Spleen (tissue), 7 donors: ENCODE measurements around a stretch of chr2.

DNA sequence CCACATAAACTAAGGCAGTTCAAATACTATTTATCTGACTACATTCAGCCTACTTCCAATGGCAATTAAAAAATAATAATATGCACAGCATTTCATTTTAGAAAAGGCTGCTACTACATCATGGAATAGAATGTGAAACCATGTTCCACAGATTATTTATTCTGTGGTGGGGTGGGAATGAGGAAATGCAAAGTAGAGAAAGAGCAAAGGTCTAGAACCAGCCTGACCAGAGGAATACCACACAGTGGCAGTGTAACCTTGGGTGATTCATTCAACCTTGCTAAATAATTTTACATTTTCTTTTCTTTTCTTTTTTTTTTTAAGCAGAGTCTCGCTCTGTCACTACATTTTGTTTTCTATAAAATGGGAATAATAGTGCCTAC is 139.6 kb downstream of the THADA start:
- PRO-cap, 4 experiments, result no peak in any of the 4 experiments
- RAMPAGE, long total RNA, 4 experiments, result no peak in any of the 4 experiments

DNA sequence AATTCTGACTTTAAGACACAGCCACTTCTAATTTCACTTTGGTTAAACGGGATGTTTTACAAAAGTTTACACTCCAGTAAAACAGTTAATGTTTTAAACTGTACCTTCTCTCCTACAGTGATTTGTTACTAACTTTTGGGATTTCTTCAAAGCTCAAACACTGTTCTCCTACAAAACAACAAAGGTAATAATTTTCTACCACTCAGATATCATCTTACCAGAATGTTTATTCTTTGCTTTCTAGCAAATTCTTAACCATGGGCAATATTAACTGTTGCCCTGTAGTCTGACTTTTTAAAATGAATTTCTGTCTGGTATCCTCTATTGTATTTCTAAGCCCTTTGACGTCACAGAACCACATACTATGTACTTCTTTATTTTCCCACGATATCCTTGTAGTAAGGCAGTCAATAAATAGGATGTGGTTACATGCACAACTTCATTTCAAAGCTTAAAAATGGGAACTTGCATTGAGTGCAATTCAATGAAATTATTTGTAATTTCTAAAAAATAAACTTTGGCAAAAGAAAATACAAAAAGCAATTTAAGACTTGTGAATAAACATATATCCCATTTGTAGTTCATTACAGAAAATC is 58.7 kb downstream of the THADA start:
- PRO-cap, 4 experiments, result peak in 4 of 4 experiments; most common minus-strand start position 301 of the sequence (in 3)
- RAMPAGE, long total RNA, 4 experiments, result no peak in any of the 4 experiments

- PRO-cap, 4 experiments, result no peak in any of the 4 experiments
- RAMPAGE, long total RNA, 4 experiments, result no peak in any of the 4 experiments
These were observed 19.1 kb downstream of the ABCG5 start for GRCh38 chr2:43819407-43820000.

DNA sequence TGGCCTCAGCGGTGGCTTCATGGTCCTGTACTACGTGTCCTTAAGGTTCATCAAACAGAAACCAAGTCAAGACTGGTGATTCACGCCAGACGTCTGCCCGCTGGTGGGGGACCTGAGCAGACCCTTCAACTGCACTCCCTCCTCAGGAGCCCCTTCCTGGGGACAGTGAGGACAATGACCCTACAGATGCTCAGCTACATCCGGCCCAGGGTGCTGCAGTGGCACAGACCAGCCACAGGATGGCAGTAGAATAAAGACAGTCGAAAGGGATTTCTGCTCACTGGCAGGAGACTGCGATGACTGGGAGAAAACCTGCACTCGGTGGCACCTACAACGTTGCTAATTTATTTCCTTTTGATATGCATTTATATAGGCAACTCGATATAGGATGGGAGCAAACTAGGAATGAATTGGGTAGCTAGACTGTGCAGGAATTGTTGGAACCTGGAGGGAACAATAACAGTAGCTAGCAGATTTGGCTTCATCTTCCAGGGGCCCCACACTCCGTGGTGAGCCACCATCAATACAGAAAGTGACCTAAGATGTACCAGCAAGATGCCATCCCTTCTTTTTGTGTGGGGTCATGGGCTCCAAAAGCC is 39.2 kb downstream of the ABCG8 start:
- PRO-cap, 4 experiments, result no peak in any of the 4 experiments
- RAMPAGE, long total RNA, 4 experiments, result no peak in any of the 4 experiments

DNA sequence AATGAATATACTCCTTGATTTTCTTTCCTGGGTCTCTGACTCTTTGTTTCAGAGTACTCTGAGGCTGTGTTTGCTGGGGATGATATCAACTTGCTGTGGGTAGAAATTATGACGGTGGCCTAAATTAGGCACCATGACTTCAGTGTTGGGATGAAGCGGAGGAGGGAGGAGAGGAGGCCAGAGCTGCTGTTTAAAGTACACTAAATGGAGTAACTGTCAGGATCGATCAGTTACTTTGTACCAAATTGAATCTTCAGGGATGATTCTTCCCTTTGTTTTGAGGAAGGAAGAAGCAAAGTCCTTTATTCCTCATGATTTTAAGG is 65.4 kb upstream of the PPM1B start:
- PRO-cap, 4 experiments, result no peak in any of the 4 experiments
- RAMPAGE, long total RNA, 4 experiments, result no peak in any of the 4 experiments

- PRO-cap, 4 experiments, result no peak in any of the 4 experiments
- RAMPAGE, long total RNA, 4 experiments, result no peak in any of the 4 experiments
These were observed 16.0 kb downstream of the SLC3A1 start for GRCh38 chr2:44291322-44291624.

- PRO-cap, 4 experiments, result peak in 4 of 4 experiments; most common minus-strand start chr2:44362518 (in 4)
- RAMPAGE, long total RNA, 4 experiments, result no peak in any of the 4 experiments
These were observed 760 bp downstream of the CAMKMT start for GRCh38 chr2:44362372-44363042.

GRCh38 chr2:44443445-44443890 is 81.7 kb downstream of the CAMKMT start:
- PRO-cap, 4 experiments, result no peak in any of the 4 experiments
- RAMPAGE, long total RNA, 4 experiments, result no peak in any of the 4 experiments

DNA sequence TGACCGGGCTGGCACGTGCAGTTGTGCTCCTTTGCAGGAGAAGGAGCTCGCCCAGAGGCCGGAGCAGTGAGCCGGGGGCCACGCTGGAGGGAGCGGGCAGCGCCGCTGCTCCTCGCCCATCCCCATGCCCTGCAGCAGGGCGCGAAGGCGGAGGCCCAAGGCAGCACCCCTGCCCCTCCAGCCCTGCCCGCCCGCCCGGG is 173.1 kb upstream of the SIX3 start:
- PRO-cap, 4 experiments, result no peak in any of the 4 experiments
- RAMPAGE, long total RNA, 4 experiments, result no peak in any of the 4 experiments

DNA sequence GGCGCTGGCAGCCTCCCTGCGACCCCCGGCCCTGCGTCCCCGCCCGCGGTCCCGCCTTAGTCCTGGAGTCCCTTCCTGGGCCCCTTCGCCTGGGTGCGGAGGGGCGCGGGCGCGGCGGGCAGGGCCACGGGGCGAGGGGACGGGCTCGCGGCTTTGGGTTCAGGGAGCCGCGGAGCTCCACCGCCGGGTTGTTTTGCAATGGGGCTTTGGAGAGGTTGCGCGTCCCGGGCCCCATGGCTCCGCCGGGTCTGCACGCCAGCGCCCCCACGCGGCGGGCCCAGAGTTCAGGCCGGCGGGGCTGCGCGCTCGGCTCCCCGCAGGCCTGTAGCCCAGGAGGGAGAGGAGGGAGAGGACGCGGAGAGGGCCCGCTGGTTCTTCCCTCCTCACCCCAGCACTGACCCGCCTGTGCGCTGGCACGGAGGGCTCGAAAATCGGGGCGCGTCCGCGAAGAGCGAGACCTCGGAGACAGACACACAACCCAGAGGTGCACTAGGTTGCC is 4.8 kb upstream of the SIX2 start:
- PRO-cap, 4 experiments, result no peak in any of the 4 experiments
- RAMPAGE, long total RNA, 4 experiments, result no peak in any of the 4 experiments

GRCh38 chr2:45242436-45242779 is 233.2 kb upstream of the SIX2 start:
- PRO-cap, 4 experiments, result no peak in any of the 4 experiments
- RAMPAGE, long total RNA, 4 experiments, result no peak in any of the 4 experiments

DNA sequence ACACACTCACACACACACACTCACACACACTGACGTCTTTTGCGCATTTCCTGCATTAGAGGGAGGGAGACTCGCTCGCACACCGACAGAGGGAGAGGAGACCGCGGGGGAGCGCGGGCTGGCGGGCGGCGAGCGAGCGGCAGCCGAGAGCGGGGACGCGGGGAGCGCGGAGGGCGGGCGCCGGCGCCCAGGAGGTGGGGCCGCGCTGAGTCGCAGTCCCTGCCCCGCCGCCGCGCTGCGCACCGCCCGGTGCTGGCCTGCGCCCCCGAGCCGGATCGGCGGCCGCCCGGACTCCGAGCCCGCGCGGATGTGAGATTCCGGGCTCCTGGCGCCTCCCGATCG is 437 bp upstream of the PRKCE start:
- PRO-cap, 4 experiments, result peak in 4 of 4 experiments; most common plus-strand start position 98 of the sequence (in 3)
- RAMPAGE, long total RNA, 4 experiments, result start-site peak on the plus strand in 1 of 4 experiments, centred at position 47 of the sequence, 8 reads per replicate

- PRO-cap, 4 experiments, result peak in 2 of 4 experiments; most common plus-strand start chr2:45730128 (in 1); most common minus-strand start chr2:45729841 (in 1)
- RAMPAGE, long total RNA, 4 experiments, result no peak in any of the 4 experiments
These were observed 78.3 kb downstream of the PRKCE start for GRCh38 chr2:45729434-45730477.

- PRO-cap, 4 experiments, result no peak in any of the 4 experiments
- RAMPAGE, long total RNA, 4 experiments, result no peak in any of the 4 experiments
These were observed 114.5 kb downstream of the PRKCE start for GRCh38 chr2:45765956-45766298.

DNA sequence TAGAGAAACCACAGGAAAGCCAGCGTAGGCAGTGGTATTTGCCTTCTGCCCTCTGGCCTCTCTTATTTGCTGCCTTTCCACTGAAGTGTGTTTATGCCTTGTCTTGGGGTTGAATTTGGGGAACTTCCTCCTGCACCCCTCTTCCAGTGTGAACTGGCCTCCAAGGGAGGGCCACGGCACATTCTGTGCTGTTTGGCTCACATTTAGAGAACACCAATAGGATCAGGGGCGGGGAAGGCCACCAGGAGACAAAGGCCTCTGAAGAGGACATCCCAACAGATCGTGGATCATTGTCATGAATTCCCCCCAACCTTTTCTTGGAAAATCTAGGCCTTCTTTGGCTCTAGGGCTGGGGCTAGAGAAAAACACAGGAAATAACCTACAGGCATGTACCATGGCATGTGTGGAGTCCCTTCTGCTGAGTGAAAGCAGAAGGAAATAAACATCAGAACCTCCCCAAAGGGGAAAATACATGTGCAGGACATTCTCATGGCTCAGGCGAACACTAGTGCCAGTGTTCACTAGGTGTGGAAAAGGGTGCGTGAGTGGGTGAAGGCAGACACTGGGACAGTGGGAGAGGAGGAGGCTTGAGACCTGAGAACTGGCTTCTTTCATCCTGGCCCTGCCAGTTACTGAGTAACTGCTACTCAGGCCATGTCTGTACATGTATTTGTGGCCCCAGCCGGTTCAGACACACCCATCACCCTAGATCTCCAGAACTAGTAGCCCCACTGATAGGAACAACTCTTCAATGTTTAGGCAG is 268.1 kb downstream of the PRKCE start:
- PRO-cap, 4 experiments, result no peak in any of the 4 experiments
- RAMPAGE, long total RNA, 4 experiments, result no peak in any of the 4 experiments

DNA sequence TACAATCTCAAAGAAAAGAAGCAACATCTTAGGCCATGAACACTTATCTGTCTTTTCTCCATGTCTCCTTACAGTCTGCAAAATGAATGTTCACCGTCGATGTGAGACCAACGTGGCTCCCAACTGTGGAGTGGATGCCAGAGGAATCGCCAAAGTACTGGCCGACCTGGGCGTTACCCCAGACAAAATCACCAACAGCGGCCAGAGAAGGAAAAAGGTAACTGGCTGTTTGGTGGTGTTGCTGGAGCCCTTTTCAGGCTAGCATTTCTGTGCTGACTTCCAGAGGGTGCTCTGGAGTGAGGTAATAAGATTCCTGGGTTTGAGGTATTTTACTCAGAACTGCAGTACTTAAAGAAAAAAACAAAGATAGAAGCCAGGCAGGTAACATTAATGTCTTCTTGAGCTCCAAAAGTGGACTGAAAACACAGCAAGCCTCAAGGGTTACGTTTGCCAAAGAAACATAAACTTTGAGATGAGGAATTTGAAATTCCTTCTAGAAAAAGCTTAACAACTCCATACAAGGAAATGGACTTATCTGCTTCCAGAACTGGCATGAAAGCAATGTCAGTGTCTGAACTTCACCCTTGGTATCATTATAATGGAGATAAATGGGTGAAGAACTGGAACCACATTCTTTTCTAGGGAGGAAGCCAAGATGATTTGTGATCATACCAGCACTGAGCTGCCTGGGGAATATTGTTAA is 295.7 kb upstream of the EPAS1 start:
- PRO-cap, 4 experiments, result no peak in any of the 4 experiments
- RAMPAGE, long total RNA, 4 experiments, result no peak in any of the 4 experiments

- PRO-cap, 4 experiments, result no peak in any of the 4 experiments
- RAMPAGE, long total RNA, 4 experiments, result no peak in any of the 4 experiments
These were observed 9.1 kb downstream of the EPAS1 start for GRCh38 chr2:46306134-46306792.

GRCh38 chr2:46311123-46311673 is 14.0 kb downstream of the EPAS1 start:
- PRO-cap, 4 experiments, result no peak in any of the 4 experiments
- RAMPAGE, long total RNA, 4 experiments, result no peak in any of the 4 experiments

DNA sequence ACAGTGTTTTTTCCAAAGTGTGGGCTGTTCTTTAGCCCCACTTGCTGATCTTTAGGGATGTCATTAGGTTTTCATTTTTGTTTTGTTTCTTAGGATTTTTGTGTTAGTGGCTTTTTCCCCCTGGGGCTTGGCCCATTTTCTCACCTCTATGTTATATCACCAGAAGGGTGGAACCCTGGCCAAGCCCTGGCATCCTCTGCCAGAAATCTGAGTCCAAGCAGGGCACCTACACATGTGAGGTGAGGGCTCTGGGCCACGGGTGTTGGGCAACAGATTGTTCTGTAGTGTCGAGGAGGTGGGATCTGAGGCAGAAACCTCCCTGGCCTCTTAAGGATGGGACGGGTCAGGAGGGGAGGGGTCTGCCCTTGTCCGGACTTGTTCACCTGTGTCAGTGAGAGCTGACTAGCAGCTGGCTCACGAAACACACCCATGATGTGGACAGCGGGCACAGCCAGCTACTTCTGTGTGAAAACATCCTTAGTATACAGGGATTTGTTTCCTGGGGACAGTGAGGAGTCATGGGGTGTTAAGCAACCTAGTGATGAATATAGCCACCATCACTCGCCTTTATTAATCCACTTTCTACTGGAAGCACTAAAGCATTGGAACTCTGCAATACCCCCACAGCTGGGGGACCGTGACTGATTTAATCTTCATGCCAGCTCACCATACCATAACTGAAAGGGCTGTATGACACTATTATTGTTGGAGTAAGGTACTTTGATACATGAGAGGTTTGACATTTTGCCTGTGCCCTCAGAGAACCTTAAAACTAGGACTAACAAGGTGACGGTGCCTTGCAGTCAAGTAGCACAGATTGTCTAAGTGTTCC is 35.6 kb downstream of the EPAS1 start:
- PRO-cap, 4 experiments, result no peak in any of the 4 experiments
- RAMPAGE, long total RNA, 4 experiments, result no peak in any of the 4 experiments

- PRO-cap, 4 experiments, result no peak in any of the 4 experiments
- RAMPAGE, long total RNA, 4 experiments, result no peak in any of the 4 experiments
These were observed 39.3 kb downstream of the EPAS1 start for GRCh38 chr2:46336528-46336974.